Heart right ventricle (tissue), 2 donors: Measurements from ENCODE around the genes ARF4 and PXK.

GRCh38 chr3:57555578-57556179 is 395 bp upstream of the PDE12 start:
- PRO-cap, 2 experiments = peak in 2 of 2 experiments; most common minus-strand start chr3:57556028 (in 2)

DNA sequence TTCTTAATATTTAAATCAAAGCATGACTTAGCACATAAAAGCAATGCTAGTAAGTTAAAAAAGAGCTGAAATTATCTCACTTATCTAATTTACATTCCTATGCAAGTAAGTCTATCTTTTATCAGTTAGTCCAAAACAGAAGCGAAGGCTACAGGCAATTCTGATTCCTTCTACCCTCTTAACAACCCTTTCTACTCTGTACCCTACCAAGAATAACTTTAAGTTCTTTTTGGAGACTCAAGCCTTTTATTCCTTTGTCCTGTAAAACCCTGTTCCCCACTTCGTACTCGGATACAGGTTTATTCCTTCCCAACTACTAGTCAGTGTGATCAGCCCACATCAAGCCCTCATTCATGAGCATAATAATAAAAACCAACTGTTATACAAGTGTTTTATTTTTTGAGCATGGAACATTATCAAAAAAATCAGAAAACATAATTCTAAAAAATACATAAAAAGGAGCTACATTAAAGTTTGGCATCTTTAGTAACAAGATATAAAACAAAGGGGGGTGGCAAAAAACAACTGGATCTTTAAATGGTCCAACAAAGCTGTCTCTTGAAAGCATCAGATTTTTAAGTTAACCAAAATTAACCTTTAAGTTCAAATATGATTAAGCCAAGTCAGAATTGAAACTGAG is 10.7 kb downstream of the ARF4 start:
- PRO-cap, 2 experiments = no peak in any of the 2 experiments

GRCh38 chr3:57596755-57597504 is at the start of gene ARF4:
TSS of gene ARF4 (minus strand) at chr3:57597344.
- PRO-cap, 2 experiments = peak in 2 of 2 experiments; most common minus-strand start chr3:57597344 (in 2)

DNA sequence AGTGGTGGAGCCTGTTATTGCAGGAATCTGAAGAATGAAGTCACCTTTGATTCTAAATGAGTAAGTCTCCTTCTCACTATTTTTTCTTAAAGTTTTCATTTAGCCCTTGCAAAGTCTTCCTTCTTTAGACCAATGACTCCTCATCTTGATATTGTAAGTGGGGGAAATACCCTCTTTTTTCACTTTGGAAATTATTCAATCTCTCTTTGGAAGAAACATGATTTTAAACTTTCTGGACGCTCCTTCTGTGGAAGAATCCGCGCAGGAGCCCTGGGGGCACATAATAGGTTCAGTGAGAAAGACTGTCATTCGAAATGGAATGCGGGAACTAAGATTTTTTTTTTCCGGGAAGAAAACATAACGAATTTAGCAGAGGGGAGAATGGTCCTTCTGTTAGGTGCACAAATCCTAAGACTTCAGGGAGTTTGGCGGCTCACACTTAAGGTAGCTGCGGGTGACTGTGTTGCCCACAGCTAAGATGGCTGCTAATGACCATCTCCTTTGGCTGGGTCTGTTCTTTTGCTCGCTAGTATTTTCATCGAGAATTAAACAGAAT is 605 bp upstream of the SLMAP start:
- PRO-cap, 2 experiments = peak in 2 of 2 experiments; most common minus-strand start position 410 of the sequence (in 1)

DNA sequence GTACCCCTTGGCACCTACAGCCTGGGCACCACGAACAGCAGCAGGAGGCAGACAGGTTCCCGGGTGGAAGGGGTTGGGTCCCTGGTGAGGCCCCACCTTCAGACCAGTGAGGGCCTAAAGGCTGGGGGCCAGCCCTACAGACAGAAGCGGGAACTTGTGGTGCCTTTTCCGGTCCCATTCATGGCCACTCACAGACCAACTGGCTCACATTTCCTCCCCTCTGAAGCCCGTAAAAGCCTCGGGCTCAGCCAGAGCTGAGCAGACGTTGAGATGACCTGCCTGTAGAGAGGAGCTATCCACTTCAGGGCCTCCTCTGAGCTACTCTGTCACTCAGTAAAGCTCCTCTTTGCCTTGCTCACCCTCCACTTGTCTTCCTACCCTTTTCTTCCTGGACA is 53.4 kb downstream of the SLMAP start:
- PRO-cap, 2 experiments = no peak in any of the 2 experiments

DNA sequence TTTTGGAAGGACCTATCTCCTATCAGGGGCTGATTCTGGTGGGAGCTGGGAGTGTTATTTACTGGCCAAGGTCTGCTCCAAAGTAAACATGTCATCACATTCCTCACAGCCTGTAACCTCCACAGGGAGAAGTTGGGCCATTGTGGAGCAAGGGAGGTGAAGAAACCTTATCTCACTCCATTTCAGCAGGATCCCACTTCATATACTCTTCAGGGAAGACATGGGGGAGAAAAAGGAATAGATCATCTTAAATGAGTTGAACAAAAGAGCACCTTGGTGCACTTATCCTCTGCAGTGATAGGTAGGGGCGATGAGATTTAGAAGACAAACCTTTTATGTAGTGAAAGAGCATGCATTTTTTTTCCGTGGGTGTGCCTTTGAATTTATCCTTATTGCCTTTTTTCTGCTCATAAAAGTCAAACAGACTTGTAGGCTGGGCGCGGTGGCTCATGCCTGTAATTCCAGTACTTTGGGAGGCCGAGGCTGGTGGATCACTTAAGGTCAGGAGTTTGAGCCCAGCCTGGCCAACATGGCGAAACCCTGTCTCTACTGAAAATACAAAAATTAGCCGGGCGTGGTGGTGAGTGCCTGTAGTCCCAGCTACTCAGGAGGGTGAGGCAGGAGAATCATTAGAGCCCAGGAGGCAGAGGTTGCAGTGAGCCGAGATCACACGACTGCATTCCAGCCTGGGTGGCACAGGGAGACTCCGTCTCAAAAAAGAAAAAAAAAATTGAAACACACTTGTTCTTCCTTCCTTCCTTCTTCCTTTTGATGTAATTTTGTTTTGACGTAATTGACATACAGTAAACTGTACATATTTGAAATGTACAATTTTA is 15.5 kb upstream of the FLNB start:
- PRO-cap, 2 experiments = no peak in any of the 2 experiments

GRCh38 chr3:57999406-57999853 is 8.8 kb upstream of the FLNB start:
- PRO-cap, 2 experiments = no peak in any of the 2 experiments

DNA sequence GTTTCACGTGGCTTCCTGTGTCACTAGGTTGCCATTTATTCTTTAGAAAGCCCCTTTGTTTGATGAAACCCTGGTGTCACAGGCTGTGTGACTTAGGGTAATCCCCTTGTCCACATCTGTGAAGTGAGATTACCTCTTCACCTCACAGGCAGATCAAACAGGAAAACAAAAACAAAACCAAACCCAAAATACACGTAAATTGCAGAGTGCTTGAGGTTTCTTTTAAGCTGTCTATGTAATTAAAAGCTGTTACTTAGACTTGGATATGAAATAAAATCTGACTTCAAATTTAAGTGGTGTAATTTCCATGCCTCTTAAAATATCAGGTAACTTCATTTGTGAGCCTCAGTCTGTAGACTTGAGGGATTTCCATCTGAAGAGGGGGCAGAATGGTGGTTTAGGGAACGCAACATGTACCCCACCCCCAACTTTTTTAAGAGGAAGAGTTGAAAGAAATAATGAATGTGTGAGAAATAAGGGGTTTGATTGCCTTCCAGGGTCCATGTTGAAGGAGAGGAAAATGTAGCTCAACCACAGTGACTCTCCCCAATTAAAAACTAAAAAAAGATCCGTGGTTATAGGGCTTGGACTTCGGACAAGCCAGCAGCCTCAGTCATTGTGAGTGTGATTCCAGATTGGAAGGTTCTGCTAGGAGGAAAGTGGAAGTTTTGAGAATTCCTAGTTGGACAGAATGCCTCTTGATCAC is 27.0 kb downstream of the FLNB start:
- PRO-cap, 2 experiments = no peak in any of the 2 experiments

GRCh38 chr3:58062346-58063025 is 54.3 kb downstream of the FLNB start:
- PRO-cap, 2 experiments = no peak in any of the 2 experiments

GRCh38 chr3:58101665-58102036 is 93.4 kb downstream of the FLNB start:
- PRO-cap, 2 experiments = no peak in any of the 2 experiments

DNA sequence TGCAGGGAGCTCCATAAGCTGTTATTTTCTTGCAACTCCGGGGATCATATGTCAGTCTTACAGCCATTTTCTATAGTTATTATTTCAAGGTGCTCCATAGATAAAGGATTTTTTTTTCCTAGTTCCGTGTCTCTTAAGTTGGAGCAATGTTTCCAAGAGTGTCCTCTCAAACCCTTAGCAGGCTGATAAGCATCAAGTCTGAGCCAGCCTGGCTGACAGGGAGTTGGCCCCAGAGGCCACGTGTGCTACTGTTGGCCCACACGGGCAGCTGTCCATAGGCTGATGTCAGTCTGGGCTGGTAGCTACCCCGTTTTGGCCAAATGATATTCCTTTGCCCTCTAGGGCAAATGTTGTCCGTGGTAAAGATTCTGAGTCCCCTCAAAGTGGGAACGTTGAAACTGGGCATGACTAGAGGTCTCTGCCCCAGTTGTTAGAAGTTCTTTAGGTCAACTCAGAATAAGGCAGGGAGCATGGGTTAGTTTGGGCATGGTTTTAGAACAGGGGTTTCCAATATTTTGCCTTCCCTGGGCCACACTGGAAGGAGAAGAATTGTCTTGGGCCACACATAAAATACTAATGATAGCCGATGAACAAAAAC is 99.4 kb downstream of the FLNB start:
- PRO-cap, 2 experiments = no peak in any of the 2 experiments

GRCh38 chr3:58135379-58135723 is 75.4 kb downstream of the DNASE1L3 start:
- PRO-cap, 2 experiments = no peak in any of the 2 experiments

- PRO-cap, 2 experiments = no peak in any of the 2 experiments
These were observed 43.3 kb downstream of the DNASE1L3 start for GRCh38 chr3:58167342-58167925.

GRCh38 chr3:58176680-58177158 is 34.1 kb downstream of the DNASE1L3 start:
- PRO-cap, 2 experiments = no peak in any of the 2 experiments

- PRO-cap, 2 experiments = no peak in any of the 2 experiments
These were observed 8.5 kb downstream of the ABHD6 start for GRCh38 chr3:58246036-58246603.

GRCh38 chr3:58332601-58333007 is at the start of gene PXK:
TSS of gene PXK (plus strand) at chr3:58332892.
- PRO-cap, 2 experiments = peak in 2 of 2 experiments; most common plus-strand start chr3:58332892 (in 1); most common minus-strand start chr3:58332800 (in 1)

DNA sequence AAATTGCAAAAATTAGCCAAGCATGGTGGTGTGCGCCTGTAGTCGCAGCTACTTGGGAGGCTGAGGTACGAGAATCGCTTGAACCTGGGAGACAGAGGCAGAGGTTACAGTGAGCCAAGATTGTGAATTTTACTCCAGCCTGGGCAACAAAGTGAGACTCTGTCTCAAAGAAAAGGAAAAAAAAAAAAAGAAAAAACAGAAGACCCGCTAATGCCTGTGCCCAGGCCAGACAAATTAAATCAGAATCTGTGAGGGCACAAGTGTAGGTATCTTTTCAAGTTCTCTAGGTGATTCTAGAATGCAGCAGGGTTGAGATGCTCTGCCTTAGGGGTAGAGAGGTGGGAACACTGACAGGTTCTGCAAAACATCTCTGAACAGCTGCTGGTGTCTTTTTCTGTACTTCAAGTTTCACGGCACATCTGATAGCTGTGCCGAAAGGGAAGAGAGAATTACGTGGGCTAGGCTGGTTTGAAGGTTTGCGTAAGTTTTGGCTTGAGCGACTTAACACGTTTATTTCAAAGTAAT is 22.3 kb downstream of the PXK start:
- PRO-cap, 2 experiments = no peak in any of the 2 experiments

DNA sequence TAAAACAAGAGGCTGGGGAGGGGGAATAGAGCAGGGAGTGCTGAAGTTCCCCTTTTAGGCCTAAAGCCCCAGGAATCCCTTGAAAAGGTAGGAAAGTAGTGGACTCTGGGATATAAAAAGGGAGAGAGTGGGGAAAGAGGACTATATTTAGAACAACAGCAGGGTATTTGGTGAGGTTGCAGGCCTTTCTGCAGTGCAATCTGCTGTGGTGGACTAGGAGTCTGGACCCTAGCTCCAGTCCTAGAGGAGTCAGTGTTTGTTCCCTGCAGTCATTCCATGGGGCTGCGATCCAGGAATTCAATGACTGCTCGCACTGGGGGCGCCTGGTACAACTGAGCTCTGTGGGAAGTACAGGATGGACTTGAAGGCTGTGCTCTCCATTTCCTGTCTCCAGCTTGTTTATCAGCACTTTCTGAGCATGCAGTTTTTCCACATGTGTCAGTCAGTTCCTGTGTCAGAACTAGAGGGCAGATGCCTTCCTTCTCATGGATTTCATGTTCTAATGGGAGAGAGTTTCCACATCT is 46.8 kb downstream of the PDHB start:
- PRO-cap, 2 experiments = peak in 1 of 2 experiments; most common minus-strand start position 334 of the sequence (in 1)

DNA sequence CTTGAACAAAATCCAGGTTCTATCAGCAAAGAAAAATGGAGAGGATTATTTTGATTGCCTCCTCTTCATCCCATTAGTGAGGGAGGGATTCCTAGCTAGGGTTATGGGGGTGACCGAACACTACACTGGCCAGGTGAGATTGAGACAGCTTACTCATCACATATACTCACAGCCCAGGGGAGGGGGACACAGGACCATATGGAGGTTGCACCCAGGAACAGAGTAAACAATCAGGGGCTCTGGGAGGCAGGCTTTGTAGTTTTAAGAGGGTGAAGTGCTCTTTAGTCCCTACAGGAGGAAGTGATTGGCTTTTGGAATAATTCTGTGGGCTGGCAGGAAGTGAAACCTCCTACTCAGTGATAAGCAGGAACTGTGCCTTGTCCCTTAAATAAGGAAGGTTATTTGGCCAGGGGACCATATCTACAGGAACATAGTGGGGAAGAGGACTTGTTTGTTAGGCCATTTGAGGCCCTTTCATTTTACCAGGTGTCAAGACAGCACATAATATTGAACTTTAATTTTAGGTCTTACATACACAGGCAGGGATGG is 17.5 kb upstream of the KCTD6 start:
- PRO-cap, 2 experiments = no peak in any of the 2 experiments

GRCh38 chr3:58492539-58493001 is 674 bp downstream of the KCTD6 start:
- PRO-cap, 2 experiments = no peak in any of the 2 experiments